HCT116 (cell line): Measurements from ENCODE around the genes ACOX3, FAM90A26, USP17L13 and SLC2A9.

DNA sequence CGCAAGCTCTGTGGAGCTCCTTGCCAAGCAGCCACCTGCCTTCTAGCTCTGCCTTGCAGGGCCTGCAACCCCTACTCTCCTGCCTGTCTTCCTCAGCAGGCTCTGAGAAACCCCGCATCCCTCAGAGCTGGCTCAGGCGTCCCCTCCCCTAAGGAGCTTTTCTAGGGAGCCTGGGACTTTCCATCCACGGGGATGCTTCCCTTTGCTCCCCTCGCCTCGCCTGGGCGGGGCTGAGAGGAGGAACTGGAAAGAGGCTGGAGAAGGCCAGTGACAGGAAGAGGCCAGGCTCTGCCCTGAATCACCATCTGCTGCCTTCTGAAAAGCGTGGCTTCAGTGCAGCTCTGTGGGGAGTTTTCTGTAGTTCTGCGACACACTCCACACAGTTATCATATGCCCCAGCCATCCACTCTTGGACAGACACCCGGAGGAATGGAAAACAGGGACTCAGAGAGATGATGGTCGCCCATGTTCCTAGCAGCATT lies 28.3 kb upstream of the AFAP1 start:
- RRBS: no CpG with 5 or more reads among the region's 11 CpGs

DNA sequence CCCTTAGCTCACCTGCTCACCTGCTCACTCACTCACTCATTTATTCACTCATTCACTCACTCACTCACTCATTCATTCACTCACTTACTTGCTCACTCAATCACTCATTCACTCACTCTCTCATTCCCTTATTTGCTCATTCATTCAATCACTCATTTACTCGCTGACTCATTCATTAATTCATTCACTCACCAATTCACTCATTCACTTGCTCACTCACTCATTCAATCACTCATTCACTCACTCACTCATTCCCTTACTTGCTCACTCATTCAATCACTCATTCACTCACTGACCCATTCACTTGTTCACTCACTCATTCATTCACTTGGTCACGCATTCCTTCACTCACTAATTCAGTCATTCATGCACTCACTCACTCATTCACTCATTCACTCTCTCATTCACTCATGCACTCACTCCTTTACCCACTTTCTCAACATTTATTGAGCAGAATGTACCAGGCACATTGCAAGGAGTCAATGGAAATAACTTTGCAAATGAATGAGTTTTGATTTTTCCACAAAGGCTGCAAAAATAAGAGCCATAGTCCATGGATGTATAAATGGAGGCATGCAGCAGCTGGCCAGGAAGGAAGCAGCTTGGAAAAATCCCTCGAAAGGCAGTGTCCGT lies 88.8 kb upstream of the AFAP1 start:
- RRBS: no CpG with 5 or more reads among the region's 4 CpGs

DNA sequence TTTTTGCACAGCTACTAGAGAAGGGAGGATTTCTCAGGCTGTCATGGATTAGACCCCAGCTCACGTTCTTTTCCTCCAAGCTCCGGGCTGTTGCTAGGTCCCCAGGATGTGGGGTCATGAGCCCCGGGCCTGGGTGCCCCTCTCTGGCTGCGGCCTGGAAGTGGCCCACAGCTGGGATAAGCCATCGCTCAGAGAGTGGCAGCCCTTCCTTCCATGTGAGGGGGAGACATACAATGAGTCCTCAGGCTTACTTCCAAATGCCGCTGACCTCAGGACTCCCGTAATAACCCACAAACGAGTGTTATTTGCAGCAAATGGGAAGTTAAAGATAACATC lies 79.7 kb downstream of the ABLIM2 start:
- RRBS: no CpG with 5 or more reads among the region's 8 CpGs

GRCh38 chr4:8125508-8126336 lies 32.9 kb downstream of the ABLIM2 start:
- RRBS: no CpG with 5 or more reads among the region's 26 CpGs

- RRBS: no CpG with 5 or more reads among the region's 33 CpGs
These were observed 1.4 kb downstream of the SH3TC1 start for GRCh38 chr4:8200375-8201084.

- RRBS: 79% methylated on average over 4 of the region's 13 CpGs
These were observed 3.1 kb downstream of the SH3TC1 start for GRCh38 chr4:8202149-8202667.

DNA sequence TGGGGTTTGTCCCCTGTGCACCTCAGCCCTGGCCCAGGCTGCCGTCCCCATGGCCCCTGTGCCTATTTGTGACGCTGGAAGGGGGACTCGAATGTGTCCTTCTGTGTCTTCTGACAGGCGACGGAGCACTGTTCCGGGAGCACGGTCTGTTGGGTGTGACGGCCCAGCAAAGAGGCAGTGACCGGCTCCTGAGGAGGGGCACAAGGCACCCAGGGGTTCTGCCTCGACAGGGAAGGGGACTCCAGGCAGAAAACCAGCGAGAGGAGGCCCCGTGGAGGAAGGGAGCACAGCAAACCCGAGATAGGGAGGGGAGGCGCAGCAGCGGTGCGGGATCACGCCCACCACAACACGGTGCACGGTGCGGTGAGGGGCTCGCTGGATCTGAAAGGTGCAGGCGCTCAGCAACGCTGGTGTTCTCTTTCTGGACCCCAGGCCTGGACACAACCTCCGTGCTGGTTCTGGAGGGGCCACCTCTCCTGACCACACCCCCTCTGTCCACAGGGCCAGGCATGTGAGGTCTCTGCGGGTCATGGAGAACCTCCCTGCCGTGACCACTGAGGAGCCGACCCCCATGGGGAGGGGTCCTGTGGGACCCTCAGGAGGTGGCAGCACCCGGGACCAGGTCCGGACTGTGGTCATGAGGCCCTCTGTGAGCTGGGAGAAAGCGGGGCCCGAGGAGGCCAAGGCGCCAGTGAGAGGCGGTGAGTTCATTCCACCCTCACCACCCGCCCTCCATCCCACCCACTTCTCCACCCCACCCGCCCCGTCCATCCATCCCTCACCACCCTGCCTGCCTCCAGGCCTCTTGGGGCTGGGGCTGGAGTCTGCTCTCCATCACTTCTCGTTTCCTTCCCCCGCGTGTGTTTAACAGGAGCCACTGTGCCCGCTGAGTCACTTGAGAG lies 5.8 kb downstream of the SH3TC1 start:
- RRBS: 95% methylated on average over 5 of the region's 40 CpGs

- RRBS: no CpG with 5 or more reads among the region's 34 CpGs
These were observed 31.3 kb upstream of the HTRA3 start for GRCh38 chr4:8237815-8239046.

GRCh38 chr4:8272954-8273393 lies 3.4 kb downstream of the HTRA3 start:
- RRBS: 88% methylated on average over 6 of the region's 14 CpGs

GRCh38 chr4:8286502-8286899 lies 16.9 kb downstream of the HTRA3 start:
- RRBS: 41% methylated on average over 2 of the region's 16 CpGs

- RRBS: 89% methylated on average over 6 of the region's 26 CpGs
These were observed 36.6 kb downstream of the HTRA3 start for GRCh38 chr4:8306036-8306656.

DNA sequence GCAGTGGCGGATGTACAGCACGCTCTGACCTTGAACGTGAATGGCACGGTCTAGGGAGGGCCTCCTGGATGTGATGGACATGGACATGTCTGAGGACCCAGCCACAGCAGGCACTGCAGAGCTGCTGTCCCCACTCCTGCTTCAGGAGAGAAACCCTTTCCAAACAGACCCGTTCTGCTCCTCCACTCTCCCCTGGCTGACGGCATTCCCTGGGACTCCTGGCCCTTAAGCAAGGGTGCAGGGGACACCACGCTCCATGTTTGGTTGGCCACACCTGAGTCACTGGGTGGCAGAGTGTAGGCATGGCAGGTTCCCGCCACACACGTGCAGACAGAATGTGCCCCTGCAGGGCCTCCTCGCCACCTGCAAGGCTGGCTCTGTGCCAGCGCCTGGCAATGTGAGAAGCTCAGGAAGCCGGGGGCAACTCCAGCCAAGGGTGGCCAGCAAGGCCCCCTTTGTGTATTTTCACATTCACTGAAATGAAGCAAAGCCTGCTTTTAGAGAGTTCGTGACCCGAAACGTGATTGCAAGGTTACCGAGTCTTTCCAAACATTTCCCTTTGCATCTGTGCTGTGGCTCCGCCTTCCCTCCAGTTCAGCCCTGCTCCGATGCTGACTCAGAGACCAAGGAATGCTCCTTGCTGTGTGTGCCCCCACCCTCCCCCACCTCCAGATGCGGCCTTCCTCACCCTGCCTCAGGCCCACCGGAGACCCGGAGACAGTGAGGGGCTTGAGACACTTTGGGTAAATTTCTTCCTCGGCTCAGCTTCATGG lies 46.1 kb downstream of the HTRA3 start:
- RRBS: 28% methylated on average over 2 of the region's 22 CpGs

- RRBS: no CpG with 5 or more reads among the region's 19 CpGs
These were observed 56.9 kb downstream of the ACOX3 start for GRCh38 chr4:8383384-8384171.

GRCh38 chr4:8439162-8439771 lies 1.3 kb downstream of the ACOX3 start:
- RRBS: no CpG with 5 or more reads among the region's 3 CpGs

- RRBS: under 1% methylated on average over 15 of the region's 42 CpGs
These were observed at the start of gene ACOX3 for GRCh38 chr4:8439931-8440943. Gene ACOX3, minus strand, starts transcription at chr4:8440723.

- RRBS: no CpG with 5 or more reads among the region's 5 CpGs
These were observed 46.0 kb upstream of the GPR78 start for GRCh38 chr4:8534174-8534651.

GRCh38 chr4:9170092-9170594 lies at the start of gene FAM90A26:
Gene FAM90A26, plus strand, starts transcription at chr4:9170409.
- RRBS: no CpG with 5 or more reads among the region's 10 CpGs

- RRBS: no CpG with 5 or more reads among the region's 20 CpGs
These were observed at the start of gene USP17L13 for GRCh38 chr4:9224655-9225176. Gene USP17L13, plus strand, starts transcription at chr4:9224896.

GRCh38 chr4:10021327-10021851 lies at the start of gene SLC2A9:
Gene SLC2A9, minus strand, starts transcription at chr4:10021497.
- RRBS: no CpG with 5 or more reads among the region's 5 CpGs

GRCh38 chr4:10082534-10083059 lies 34.0 kb downstream of the WDR1 start:
- RRBS: no CpG with 5 or more reads among the region's 12 CpGs